Mesangial cell (primary cell): ENCODE data around the gene FAM13C.

DNA sequence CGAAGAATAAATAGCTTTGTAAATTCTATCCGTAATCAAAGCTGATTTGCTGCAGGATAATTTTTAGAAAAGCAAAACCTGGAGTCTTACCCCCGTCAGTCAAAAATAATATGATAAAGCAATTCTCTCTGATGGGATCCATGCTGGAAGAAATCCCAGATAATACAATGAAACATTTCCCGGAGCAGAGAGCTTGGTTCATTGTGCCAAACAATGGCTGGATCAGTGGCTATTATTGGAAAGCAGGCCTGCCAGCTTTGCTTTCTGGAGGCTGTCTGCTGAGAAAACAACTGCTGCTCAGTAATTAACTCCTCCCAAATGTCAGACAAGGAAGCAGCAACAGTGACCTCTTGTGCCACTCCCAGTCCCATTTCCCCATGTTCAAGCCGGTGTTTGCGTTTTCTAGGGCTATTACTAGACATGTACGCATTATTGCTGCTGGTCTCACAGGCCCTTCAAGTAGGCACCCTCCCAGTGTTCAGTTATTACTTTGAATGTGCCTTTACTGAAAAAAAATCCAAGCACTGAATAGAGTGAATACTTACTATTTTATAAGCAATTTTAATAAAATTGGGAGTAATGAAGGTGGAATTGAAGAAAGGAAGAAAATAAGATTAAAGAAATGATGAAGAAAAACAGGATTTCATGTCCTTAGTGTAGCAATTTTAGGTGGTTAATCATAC is 609.6 kb upstream of the PCDH15 start:
- RAMPAGE, long total RNA = no peak

DNA sequence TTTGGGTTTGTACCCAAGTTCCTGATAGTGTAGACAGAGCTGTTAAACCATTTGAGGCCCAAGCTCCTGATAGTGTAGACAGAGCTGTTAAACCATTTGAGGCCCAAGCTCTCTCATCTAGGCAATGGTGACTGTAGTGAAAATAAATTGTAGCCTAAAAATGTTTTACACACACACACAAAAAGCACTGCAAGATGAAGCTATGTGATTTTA is 84.1 kb downstream of the IPMK start:
- RAMPAGE, long total RNA = no peak

- RAMPAGE, long total RNA = no peak
Observed at GRCh38 chr10:58268207-58268558, 489 bp upstream of the IPMK start.

- RAMPAGE, long total RNA = no peak
Observed at GRCh38 chr10:58269643-58270292, 806 bp downstream of the CISD1 start.

DNA sequence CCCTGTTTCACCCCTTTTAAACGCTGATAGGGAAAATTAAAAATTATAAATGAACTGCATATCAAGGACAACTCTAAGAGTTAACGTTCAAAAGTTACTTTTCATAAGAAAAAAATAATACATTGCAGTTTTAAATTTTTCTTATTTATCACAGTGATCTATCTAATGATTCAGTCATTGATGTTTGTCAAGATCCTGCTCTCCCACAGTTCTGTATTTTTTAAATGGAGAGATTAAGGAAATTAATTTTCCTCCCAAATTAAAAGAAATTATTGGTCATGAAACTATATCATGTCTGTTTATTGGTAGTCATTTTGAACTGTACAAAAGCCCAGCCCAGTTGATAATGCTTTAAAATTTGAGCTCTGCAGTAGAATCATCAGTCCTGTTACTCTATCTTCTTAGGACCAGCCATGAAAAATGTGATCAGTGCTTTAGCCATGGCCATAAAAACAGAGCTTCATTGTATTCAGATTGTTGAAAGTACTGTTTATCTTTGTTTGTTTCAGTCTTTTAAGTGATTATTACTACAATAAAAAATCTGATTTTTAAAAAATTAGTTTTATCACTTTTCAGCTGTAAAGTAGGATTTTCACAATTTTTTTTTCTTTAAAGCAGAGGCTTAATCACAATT is 13.9 kb upstream of the TFAM start:
- RAMPAGE, long total RNA = no peak

DNA sequence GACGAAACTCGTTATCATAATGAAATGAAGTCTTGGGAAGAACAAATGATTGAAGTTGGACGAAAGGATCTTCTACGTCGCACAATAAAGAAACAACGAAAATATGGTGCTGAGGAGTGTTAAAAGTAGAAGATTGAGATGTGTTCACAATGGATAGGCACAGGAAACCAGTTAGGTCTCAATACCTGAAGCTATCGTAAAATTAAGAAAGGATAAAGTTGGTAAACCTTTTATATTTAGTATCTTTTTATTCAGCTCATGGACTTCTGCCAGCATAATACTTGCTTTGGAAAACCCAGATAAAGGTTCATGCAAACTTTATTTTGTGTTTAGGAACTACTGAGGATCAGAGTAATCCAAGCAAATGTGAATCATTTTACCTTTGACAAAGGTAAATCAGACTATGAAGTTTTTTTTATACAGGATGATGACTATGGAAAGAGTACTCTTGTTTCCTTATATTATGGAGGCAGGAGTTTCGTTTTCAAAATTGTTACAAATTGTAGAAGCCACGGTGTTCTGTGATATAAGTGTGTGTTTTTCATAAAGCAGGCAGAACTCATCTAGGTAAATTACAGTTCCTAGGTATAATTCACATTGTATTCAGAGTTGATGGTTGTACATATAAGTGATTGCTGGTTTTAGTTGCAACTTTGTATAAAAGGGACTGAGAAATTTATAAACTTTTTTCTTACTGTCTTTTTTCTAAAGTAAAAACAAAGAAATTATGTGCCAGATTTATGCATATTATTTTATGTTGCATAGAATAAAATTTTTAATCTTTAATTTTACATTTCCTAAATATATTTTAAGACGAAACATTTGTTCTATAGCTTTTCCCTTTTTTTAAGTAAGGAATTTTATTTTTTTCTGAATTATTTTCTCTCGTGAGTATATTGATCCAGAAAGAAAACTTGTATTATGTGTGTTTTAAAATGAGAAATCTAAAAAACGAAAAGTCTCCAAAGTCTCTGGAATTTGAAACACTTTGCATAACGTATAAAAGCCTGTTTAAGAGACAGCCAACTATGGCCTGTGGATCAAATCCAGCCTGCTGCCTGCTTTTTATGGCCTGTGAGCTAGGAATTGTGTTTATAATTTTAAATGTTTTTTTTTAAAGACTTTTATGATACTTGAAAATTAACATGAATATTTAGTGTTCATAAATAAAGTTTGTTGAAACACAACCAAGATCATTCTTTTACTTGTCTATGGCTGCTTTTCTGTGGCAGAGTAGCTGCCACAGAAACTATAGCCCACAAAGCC is 10.2 kb downstream of the TFAM start:
- RAMPAGE, long total RNA = no peak

DNA sequence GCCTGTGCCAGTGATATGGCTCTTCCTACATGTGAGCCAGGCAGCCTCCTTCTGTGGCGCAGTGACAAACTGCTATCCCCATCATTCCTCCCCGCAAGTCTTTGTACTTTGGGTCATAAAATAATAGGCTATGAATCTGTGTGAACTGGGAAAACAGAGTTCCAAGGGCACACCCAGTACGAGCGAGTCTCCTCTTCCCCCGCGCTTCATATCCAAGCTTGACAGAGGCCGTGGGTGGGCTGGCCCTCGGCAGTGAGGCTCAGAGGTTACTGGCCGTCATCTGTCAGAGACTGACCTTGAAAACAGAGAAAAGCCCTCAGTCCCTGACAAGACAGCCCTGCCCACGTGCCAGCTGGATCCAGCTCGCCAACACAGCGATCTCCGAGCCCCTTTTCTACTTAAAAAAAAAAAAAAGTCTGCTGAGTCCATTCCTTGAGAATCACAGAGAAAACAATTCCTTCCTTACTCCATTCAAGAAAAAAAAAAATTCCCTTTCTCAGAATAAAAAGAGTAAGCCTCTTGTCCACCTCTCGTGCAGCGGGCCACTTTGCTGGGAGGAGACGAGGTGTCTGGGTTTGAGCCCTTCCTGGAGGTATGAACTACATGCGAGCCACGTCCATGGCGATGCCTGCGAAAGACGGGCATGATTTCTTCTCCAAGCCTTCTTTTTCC is 848 bp upstream of the BICC1 start:
- RAMPAGE, long total RNA = no peak

DNA sequence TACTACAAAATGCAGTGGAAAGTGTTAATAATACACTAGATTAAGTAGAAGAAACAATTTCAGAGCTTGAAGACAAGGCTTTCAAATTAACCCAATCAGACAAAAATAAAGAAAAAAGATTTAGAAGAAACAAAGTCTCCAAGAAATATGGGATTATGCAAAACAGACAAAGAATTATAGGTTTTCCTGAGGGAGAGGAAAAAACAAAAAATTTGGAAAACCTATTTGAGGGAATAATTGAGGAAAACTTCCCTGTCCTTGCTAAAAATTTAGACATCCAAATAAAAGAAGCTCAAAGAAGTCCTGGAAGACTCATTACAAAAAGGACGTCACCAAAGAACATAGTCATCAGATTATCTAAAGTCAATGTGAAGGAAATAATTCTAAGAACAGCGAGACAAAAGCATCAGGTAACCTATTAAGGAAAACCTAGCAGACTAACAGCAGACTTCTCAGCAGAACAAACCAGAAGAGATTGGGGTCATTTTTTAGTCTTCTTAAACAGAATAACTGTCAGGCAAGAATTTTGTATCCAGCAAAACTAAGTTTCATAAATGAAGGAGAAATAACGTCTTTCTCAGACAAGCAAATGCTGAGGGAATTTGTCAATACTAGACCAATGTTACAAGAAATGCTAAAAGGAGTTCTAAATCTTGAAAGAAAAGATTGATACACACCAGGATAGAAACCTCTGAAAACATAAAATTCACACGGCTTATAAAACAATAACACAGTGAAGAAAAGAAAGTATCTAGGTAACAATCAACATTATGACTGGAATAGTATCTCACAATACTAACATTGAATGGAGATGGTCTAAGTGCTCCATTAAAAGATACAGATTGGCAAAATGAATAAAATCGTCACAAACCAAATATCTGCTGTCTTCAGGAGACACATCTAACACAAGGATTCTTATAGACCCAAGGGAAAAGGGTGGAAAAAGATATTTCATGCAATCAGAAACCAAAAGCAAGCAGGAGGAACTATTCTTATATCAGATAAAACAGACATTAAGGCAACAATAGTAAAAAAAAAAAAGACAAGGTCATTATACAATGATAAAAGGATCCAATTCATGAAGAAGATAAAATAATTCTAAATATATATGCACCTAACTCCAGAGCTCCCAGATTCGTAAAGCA is 22.6 kb downstream of the BICC1 start:
- RAMPAGE, long total RNA = no peak

GRCh38 chr10:58789575-58789953 is 276.9 kb downstream of the BICC1 start:
- RAMPAGE, long total RNA = no peak

GRCh38 chr10:59000114-59000485 is 176.3 kb upstream of the PHYHIPL start:
- RAMPAGE, long total RNA = no peak

DNA sequence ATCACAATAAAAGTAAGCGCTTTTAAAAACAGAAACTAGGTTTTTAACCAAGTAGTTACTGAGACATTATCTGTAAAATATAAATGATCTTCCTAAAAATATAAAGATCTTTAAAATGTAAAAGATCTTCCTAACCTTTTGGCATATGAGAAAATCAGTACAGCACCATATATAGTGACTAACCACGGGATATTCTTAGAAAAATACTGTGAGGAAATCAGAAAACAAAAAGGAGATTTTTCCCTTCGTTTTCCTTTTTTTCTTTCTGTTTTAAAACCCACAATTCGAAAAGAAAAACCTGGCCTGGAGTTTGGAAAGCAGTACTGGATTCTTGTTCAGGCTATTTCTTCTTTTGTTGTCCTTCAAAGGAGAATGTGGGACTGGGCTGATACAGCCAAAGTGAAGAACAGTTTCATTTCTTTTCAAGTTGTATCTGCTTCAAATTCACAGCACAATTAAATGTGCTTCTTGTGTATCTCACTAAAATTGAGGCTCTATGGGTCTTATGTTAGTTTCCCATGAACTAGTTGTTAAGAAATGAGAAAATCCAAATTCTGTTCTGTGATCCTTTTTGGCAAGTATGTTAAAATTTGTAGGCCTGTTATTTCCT is 156.8 kb upstream of the PHYHIPL start:
- RAMPAGE, long total RNA = no peak

DNA sequence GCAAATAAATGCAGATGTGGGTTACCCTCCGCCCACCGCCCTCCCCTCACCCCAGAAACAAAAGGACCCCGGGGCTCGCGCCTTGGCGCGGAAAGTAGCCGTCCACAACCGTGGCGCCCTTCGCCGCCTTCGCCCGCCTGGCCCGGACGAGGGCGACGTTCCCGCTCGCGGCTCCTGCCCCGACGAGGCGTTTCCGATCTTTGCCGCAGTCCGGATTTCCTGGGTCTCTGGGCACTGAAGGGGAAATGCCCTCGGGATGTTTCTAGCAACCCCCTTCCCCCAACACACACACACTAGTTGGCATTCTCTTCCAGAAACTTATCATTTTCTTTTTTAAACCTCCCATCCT is 608 bp downstream of the PHYHIPL start:
- RAMPAGE, long total RNA = no peak

DNA sequence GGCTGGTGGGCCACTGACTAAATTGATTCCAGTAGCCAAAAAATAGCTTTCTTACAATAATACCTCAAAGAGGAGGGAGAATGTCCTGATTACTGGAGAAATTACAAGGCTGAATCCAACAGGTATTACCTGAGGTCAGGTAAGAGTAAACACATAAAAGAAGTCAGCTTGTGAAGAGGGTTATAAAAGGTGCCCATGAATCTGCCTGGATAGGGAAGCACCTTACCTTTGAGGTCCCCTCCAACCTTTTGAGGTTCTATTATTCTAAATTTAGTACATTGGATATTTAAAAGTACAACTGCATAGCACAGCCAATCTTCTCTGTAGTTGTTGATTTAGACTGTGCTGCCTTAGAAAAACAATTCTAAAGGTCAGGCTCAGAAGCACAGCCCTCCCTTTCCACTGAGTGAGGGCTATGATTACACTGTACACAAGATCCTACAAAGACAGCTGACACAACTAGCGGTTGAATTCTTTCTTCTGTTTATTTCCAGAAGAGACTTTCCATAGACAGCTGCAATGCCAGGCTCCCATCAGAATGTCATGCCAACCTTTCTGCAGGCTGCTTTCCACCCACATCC is 39.5 kb downstream of the FAM13C start:
- RAMPAGE, long total RNA = no peak

DNA sequence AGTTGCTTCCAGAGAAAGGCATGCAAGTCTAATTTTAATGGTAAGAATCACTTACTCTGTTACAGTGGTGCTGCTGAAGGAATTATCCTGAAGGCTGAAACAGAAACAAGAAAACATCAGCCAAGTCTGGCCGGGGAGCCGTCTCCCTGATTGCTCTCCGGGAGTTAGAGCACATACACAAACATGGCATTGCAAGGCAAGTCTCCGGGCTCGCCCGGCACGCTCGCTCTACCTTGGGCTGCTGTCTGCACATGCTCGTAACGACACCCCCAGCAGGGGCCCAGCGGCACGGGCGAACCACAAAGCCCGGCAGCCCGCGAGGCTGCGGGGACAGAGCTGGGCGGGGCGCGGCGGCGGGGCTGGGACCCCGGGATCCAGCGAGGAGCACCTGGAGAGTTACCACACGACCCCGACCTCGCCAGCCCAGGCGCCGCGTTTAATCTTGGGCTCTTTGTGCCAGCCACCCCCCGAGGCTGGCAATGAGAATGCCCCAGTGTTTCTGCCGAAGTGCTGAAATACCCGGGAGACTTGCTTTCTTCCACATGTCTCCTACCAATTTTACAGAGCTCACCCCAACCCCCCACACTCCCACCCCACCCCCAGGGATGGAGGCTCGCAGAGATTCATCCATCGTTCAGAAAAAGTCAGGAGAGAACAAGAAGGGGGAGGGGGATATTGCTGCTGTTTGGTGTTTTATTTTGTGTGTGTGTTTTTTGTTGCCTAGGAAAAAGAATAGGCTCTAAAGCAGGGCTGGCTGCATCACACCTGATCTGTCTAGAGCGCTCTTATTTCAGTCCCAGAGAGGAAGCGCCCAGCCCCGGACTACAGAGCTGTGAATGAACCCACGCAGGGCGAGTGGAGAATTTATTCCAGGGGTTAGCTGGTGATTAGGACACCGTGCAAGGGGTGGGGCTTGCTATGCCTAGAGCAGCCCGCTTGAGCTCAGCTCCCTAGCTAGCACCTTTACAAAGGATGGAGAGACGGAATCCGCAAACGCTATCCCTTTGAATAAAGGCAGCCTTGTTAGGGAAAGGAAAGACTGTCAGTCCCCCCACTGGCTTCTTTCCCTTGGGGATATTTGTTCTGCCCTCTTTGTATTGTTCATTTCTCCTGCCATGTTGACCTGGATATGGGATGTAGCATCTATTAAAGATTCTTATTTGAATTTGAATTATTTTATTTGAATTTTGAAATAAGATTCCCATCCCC is at the start of gene FAM13C:
TSS of gene FAM13C (minus strand) at position 206 of the 1,209 bp plus-strand sequence.
- RAMPAGE, long total RNA = no peak

DNA sequence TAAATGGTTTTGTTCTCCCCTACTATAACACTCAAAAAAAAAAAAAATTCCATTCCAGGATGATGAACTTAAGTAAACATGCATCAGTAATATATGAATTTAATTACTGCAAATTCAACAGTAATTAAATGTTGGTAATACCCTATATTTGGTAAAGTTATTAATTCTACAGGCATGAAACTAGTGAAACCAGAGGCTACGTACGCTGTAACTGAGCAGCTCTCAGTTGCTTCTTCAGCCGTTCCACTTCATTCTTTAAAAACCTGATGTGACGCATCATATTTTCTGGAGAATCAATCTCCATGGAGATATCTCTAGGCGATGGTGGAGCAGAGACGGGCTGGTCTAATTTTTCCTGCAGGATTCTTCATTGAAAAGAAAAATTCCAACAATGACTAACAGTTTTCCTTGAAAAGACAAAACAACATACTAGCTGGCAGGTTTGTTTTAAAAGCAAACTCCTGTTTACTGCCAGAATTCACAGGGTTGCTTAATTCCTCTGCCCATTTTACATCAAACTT is 59.2 kb upstream of the MRLN start:
- RAMPAGE, long total RNA = no peak

DNA sequence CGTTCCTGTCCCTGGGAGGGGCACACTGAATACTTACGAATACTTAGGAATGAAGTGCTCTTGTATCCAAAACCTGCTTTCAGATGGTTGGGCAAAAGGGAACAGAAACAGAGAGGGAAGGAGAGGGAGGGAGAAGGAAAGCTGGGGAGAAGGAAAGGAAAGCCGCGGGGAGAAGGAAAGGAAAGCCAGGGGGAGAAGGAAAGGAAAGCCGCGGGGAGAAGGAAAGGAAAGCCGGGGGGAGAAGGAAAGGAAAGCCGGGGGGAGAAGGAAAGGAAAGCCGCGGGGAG is 24.6 kb downstream of the CCDC6 start:
- RAMPAGE, long total RNA = no peak

- RAMPAGE, long total RNA = no peak
Observed at GRCh38 chr10:60357757-60358948, 31.5 kb downstream of the ANK3 start.

GRCh38 chr10:60387378-60387973 is 2.2 kb downstream of the ANK3 start:
- RAMPAGE, long total RNA = no peak

- RAMPAGE, long total RNA = no peak
Observed at GRCh38 chr10:60490493-60490833, 100.8 kb upstream of the ANK3 start.

DNA sequence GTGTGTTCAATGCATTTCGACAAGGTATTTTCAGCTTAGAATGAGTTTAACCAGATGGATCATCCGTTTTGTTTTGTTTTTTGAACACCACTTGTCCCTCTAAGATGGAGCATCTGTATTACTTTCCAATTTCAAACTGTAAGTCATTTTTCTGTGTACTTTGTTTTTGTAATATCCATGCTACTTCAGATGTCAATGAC is 9.0 kb downstream of the CDK1 start:
- RAMPAGE, long total RNA = no peak